Measurements from ENCODE around the genes MYPN and KIFBP.

DNA sequence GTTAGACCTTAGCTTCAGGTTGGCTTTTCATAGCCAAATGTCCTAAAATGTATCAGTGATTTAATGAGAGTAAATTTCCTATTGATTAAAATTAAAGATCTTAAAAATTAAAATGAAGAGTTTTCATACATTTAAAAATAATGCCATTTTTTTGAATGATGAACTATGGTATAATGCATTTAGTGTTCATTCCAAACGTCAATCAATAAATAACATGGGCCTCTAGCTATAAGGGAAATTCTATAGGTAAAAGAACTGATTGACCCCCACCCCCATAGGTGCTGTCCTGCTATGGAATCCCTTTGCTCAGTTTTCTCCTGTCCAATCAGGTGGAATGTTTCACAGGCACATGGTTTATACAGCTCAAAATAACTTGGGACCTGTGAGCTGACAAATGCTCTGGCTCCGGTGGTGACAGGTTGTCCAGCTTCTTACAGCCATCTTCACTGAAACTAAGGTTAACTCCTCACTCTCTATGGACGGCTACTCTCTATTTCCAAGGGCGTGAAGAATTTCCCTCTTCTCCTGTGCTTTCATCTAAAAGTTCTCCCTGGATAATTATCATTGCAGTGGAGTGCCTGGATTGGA, at the start of gene MYPN:
Gene MYPN, plus strand, starts transcription at position 385 of the 588 bp plus-strand sequence.
- PRO-cap, 4 experiments: no peak in any of the 4 experiments
- RAMPAGE, long total RNA, 2 experiments: no peak in any of the 2 experiments
- RRBS: no CpG with 5 or more reads among the region's 4 CpGs

- PRO-cap, 4 experiments: peak in 1 of 4 experiments; most common minus-strand start chr10:68136681 (in 1)
- RAMPAGE, long total RNA, 2 experiments: no peak in any of the 2 experiments
- RRBS: no CpG with 5 or more reads among the region's 8 CpGs
These were observed 27.0 kb downstream of the MYPN start for GRCh38 chr10:68135780-68137116.

GRCh38 chr10:68153448-68154165, 44.3 kb downstream of the MYPN start:
- PRO-cap, 4 experiments: peak in 1 of 4 experiments; most common minus-strand start chr10:68153646 (in 1)
- RAMPAGE, long total RNA, 2 experiments: no peak in any of the 2 experiments
- RRBS: no CpG with 5 or more reads among the region's 7 CpGs

- PRO-cap, 4 experiments: no peak in any of the 4 experiments
- RAMPAGE, long total RNA, 2 experiments: no peak in any of the 2 experiments
- RRBS: no CpG with 5 or more reads among the region's 7 CpGs
These were observed 27.9 kb upstream of the HNRNPH3 start for GRCh38 chr10:68303835-68304448.

GRCh38 chr10:68331269-68331993, 433 bp upstream of the HNRNPH3 start:
- PRO-cap, 4 experiments: peak in 4 of 4 experiments; most common plus-strand start chr10:68331448 (in 2); most common minus-strand start chr10:68331912 (in 3)
- RAMPAGE, long total RNA, 2 experiments: no peak in any of the 2 experiments
- RRBS: 2% methylated on average over 9 of the region's 66 CpGs

DNA sequence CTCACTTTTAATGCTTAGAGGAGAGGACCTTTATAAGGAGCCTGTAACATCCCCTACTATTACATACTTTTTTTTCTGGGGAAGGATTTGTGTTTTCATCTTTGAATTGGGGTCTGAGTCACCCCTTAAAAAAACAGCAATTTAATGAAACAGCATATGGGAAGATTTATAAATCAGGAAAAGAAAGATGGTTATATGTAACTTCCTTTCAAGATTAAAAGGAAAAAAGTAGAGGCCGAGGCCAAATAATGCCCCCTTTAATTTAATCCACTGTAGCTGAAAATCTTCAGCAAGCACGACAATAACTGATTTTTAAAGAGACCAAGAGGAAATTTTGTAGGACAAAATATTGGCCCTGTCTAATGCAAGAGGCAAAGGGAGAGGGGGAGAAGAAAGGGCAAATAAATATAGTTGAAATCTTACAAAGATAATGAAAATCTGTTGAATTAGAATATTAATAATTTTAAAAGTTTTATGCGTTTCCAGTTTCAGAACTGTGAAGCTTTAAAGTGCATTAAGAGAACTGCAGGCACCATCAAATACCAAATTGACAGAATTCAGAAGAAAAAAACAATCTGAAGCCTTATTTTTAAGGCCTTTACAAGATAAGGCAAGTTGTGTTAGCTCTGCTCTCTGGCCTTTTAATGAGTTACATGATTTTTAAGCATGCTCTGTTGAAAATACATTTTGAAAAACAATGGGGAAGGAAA, 12.3 kb upstream of the PBLD start:
- PRO-cap, 4 experiments: no peak in any of the 4 experiments
- RAMPAGE, long total RNA, 2 experiments: no peak in any of the 2 experiments
- RRBS: no CpG with 5 or more reads among the region's 3 CpGs

DNA sequence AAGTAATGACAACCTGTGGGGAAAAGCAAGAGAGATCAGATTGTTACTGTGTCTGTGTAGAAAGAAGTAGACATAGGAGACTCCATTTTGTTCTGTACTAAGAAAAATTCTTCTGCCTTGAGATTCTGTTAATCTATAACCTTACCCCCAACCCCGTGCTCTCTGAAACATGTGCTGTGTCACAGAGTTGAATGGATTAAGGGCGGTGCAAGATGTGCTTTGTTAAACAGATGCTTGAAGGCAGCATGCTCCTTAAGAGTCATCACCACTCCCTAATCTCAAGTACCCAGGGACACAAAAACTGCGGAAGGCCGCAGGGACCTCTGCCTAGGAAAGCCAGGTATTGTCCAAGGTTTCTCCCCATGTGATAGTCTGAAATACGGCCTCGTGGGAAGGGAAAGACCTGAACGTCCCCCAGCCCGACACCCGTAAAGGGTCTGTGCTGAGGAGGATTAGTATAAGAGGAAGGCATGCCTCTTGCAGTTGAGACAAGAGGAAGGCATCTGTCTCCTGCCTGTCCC, 1.6 kb downstream of the SLC25A16 start:
- PRO-cap, 4 experiments: no peak in any of the 4 experiments
- RAMPAGE, long total RNA, 2 experiments: no peak in any of the 2 experiments
- RRBS: no CpG with 5 or more reads among the region's 9 CpGs

- PRO-cap, 4 experiments: no peak in any of the 4 experiments
- RAMPAGE, long total RNA, 2 experiments: no peak in any of the 2 experiments
- RRBS: no CpG with 5 or more reads among the region's 4 CpGs
These were observed 47.3 kb upstream of the STOX1 start for GRCh38 chr10:68779851-68780589.

- PRO-cap, 4 experiments: peak in 4 of 4 experiments; most common plus-strand start chr10:68988803 (in 3); most common minus-strand start chr10:68988689 (in 2)
- RAMPAGE, long total RNA, 2 experiments: start-site peak on the plus strand in 1 of 2 experiments, at chr10:68988781-68988835 at its widest, 69 reads per replicate
- RRBS: 2% methylated on average over 15 of the region's 74 CpGs
These were observed at the start of gene KIFBP for GRCh38 chr10:68988419-68989469. Gene KIFBP, plus strand, starts transcription at chr10:68988803.

DNA sequence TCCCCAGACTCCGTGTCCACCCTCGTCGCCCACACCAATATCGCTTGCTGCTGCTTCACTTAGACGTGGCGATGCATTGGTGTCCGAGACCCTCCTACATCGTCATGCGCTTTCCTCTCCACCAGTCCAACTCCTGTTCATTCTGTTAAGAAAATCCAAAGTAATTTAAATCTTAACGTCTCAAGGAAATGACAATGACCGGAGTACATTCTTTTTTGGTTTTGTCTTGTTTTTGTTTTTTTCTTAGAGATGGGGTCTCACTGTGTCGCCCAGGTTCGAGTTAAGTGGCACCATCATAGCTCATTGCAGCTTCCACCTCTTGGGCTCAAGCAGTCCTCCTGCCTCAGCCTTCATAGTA, 846 bp downstream of the KIFBP start:
- PRO-cap, 4 experiments: peak in 1 of 4 experiments; most common plus-strand start position 62 of the sequence (in 1); most common minus-strand start position 46 of the sequence (in 1)
- RAMPAGE, long total RNA, 2 experiments: no peak in any of the 2 experiments
- RRBS: no CpG with 5 or more reads among the region's 13 CpGs

- PRO-cap, 4 experiments: peak in 2 of 4 experiments; most common plus-strand start chr10:69057570 (in 2); most common minus-strand start chr10:69057450 (in 1)
- RAMPAGE, long total RNA, 2 experiments: no peak in any of the 2 experiments
- RRBS: no CpG with 5 or more reads among the region's 16 CpGs
These were observed 30.5 kb upstream of the SRGN start for GRCh38 chr10:69057196-69058065.

DNA sequence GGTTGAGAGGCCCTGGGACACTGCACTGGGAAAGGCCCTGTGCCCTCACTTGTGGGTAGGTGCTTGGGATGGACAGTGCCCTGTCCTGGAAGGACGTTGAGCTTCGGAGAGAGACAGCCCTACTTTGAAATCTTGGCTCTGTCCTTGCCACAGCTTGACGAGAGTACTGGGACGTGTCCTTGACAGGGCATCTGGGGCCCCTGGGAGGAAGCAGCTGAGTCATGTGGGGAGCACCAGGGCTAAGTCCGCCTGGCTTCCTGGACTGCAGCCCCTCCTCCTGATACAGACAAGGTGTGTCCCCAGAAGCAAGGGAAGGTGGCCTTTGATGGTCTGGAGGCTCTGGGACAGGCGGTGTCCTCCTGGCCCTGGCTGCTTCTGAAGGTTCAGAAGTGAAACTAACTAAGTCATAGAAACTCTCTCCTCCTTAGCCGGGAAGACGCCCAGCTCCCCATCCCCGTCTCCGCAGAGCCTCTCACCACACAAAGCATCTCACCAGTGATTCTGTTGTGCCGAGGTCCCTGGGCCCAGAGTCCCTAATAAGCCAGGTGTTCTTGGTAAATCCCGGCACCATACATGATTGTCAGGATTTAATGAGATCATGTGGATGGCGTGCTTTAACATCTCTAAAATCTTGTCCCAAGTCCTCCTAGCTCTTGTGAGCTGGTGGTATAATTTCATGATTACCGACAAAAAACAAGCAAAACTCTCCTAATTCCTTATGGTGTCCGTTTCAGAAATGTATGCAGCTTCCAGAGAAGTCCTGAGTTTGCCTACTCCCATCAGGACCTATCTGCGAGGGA, 9.4 kb downstream of the HKDC1 start:
- PRO-cap, 4 experiments: peak in 3 of 4 experiments; most common minus-strand start position 377 of the sequence (in 3)
- RAMPAGE, long total RNA, 2 experiments: no peak in any of the 2 experiments
- RRBS: no CpG with 5 or more reads among the region's 16 CpGs

- PRO-cap, 4 experiments: no peak in any of the 4 experiments
- RAMPAGE, long total RNA, 2 experiments: no peak in any of the 2 experiments
- RRBS: no CpG with 5 or more reads among the region's 15 CpGs
These were observed 17.4 kb downstream of the HKDC1 start for GRCh38 chr10:69237438-69238125.

DNA sequence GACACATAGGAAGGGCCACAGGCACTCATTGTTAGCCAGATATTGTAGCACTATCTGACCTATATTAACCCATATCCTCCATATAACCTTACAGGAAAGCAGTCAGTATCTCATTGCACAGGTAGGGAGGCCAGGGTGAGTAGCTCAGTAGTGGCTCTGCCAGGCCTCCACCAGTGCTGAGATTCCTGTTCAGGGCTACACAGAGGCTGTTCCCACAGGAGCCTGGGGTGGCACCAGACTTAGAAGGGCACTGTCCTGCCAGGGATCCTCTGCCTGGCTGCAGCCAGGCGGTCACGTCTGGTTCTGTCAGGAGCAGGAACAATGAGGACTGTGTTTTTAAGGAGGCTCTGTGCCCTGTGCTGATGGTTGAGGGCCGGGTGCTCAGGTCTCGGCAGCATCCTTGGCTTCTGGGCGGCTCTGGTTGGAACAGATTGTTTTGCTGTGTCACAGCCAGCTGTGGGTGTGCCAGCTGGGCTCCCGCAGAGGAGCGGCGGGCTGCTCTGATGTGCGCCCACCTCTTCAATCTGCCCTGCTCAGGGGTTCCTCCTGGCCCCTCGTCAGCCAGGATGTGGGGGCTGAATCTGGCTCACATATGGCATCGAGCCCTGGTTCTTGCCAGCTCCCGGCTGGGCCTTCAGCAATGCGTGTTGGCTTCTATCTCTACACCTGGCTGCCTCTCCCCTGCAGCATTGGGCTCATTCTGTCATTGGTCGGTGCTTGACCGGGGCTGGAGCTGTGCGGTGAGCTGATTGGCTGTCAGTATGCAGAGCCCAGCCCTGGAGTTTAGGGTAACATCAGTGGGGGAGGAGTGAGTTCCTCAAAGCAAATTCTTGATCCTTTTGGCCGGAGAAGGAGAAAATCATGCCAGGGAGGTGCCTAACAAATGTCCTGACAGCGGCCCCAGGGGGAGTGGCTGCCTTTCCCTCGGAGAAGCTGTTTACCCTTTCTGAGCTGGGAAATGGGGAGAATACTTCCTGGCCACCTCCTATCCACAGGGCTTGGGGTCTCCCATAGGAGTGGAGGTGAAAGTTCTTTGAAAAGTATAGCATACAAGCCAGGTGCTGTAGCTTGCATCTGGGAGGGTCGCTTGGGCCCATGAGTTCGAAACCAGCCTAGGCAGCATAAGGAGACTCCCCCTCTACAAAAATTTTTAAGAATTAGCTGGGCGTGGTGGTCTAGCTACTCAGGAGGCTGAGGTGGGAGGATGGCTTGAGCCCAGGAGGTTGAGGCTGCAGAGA, 41.1 kb downstream of the TACR2 start:
- PRO-cap, 4 experiments: no peak in any of the 4 experiments
- RAMPAGE, long total RNA, 2 experiments: no peak in any of the 2 experiments
- RRBS: 10% methylated on average over 5 of the region's 22 CpGs

DNA sequence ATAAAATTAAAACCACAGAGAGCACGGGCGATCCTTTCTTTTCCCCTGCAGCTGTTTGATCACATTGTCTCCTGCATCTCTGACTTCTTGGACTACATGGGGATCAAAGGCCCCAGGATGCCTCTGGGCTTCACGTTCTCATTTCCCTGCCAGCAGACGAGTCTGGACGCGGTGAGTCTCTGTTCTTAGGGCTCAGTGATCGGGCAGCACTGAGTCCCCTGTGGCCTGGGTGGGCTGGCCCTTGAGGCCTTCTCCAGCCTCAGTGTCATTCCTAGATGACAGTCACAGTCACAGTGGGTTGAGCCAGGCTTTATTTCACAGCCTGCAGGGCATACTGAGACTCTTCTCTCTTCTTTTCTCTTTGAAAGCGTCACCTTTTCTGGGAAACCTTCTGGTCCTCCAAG, 32.0 kb downstream of the TACR2 start:
- PRO-cap, 4 experiments: no peak in any of the 4 experiments
- RAMPAGE, long total RNA, 2 experiments: no peak in any of the 2 experiments
- RRBS: no CpG with 5 or more reads among the region's 8 CpGs

DNA sequence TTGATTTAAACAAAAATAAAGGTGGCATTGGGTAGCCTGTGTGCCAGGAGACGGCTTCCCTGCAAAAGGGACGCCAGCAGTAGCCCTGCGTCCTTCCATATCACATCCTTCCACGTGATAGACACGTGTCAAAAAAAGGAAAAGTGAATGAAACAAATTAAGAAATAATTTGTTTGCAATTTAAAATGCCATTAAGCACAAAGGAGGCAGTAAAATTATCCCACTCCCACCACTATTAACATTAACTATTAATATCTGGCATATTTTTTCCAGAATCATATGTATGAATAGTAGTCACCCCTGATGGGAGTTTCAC, 7.5 kb downstream of the TACR2 start:
- PRO-cap, 4 experiments: no peak in any of the 4 experiments
- RAMPAGE, long total RNA, 2 experiments: no peak in any of the 2 experiments
- RRBS: no CpG with 5 or more reads among the region's 5 CpGs

- PRO-cap, 4 experiments: no peak in any of the 4 experiments
- RAMPAGE, long total RNA, 2 experiments: no peak in any of the 2 experiments
- RRBS: no CpG with 5 or more reads among the region's 13 CpGs
These were observed 852 bp downstream of the TACR2 start for GRCh38 chr10:69415864-69416267.

GRCh38 chr10:69449492-69450199, 1.6 kb upstream of the TSPAN15 start:
- PRO-cap, 4 experiments: no peak in any of the 4 experiments
- RAMPAGE, long total RNA, 2 experiments: no peak in any of the 2 experiments
- RRBS: no CpG with 5 or more reads among the region's 4 CpGs

GRCh38 chr10:69453822-69454332, 2.6 kb downstream of the TSPAN15 start:
- PRO-cap, 4 experiments: no peak in any of the 4 experiments
- RAMPAGE, long total RNA, 2 experiments: no peak in any of the 2 experiments
- RRBS: no CpG with 5 or more reads among the region's 4 CpGs

- PRO-cap, 4 experiments: no peak in any of the 4 experiments
- RAMPAGE, long total RNA, 2 experiments: no peak in any of the 2 experiments
- RRBS: no CpG with 5 or more reads among the region's 2 CpGs
These were observed 13.6 kb downstream of the TSPAN15 start for GRCh38 chr10:69464825-69465375.

Measured in uterus (tissue), 7 donors.